ENCODE results near the gene PIM3.

DNA sequence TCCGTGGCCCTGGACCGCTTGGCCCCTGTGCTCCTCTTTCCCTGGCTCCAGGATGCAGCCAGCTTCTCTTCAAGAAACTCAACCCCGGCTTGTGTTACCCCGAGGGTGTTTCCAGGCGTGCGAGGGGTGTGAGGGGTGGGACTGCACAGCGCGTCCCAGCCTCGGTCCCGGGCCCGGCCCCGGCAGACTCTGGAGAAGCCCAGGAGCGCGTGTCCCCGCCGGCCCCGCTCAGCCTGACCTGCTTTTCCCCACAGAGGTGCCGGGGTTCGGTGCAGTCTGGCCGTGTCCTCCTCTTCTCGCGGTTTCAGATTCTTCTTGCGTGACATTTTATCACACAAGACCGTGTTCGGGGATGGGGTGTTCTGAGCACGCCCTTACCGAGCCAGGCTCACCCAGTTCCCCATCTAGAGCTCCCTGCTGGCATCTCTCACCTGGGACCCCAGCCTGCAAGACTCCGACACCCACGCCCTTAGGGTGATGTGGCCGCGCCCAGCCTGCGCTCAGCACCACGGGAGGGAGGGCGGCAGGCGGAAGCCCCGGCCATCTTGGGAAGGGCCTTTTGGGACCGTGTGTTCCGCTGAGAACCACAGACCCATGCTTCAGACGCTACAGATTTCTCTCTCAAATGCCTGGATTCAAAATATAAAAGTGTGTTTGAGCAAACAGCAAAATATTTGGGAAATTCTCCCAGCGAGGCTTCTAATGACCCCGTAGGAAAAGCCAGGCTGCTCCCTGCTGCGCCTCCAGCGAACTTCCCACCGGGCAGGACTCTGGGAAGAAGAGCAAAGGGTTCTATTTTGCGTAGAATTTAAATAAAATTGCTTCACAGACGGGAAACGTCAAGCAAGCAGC is 562.8 kb downstream of the TAFA5 start:
- PRO-cap: no peak
- RAMPAGE, long total RNA: no peak

- PRO-cap: no peak
- RAMPAGE, long total RNA: no peak
Observed at GRCh38 chr22:49575370-49575821, 252.3 kb downstream of the BRD1 start.

DNA sequence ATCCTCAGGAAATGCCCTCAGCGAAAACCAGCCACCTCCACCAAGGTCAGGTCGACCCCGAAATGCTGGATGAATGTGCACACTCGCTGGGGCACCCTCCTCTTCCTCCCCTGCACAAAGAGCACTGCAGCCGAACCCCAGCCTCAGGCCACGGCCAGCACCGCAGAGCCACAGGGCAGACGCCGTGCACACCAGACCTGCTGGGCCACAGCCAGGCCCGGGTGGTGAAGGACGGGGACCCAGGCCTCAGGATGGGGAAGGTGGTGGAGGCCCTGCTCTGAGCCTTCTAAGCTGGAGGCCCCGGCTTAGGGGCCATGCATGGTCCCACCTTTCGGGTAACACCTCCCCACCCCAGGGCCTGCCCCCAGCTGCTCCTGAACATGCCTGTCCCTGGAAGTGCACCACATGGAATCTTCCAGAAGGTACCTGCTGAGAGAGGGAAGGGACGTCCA is 205.9 kb downstream of the BRD1 start:
- PRO-cap: no peak
- RAMPAGE, long total RNA: no peak

DNA sequence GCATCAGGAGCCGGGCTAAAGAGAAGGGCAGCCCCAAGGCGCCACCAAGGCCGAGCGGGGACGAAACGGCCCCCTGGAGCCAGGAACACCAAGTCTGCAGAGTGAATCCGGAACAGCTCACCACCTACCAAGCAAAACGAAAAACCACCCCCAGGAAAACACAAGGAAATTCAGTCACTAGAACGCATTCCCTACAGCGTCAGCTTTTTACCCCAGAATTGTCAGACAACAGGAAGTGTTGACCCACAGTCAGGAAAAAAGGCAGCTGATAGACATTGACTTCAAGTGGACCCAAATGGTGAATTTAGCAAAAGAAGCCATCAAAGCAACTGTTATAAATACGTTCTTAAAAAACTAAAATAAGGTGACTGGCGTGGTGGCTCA is 176.7 kb downstream of the BRD1 start:
- PRO-cap: no peak
- RAMPAGE, long total RNA: no peak

DNA sequence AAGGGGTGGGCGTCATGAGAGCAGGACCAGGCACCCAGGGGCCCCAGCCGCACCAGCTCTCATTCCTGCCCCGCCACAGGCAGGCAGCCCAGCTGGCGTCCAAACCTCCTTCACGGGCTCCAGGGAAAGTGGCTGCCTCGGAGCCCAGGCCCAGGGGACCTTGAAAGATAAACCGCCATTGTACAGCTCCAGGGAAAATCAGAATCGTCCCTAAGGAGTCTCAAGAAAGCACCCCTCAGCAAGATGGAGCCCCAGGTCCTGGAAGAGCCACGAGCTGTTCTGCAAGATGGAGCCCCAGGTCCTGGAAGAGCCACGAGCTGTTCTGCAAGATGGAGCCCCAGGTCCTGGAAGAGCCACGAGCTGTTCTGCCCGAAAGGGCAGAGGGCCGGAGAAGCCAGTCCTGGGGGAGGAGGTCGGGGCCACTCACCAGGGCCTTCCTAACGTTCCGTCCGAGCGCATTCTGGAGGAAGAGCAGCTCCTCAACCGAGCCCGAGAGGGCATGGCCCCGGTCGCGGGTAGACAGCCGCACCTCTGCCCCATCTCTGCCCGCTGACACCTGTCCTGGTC is 170.9 kb downstream of the BRD1 start:
- PRO-cap: bidirectional peak, plus-strand start at position 363 of the sequence, minus-strand start at position 261 of the sequence
- RAMPAGE, long total RNA: no peak

DNA sequence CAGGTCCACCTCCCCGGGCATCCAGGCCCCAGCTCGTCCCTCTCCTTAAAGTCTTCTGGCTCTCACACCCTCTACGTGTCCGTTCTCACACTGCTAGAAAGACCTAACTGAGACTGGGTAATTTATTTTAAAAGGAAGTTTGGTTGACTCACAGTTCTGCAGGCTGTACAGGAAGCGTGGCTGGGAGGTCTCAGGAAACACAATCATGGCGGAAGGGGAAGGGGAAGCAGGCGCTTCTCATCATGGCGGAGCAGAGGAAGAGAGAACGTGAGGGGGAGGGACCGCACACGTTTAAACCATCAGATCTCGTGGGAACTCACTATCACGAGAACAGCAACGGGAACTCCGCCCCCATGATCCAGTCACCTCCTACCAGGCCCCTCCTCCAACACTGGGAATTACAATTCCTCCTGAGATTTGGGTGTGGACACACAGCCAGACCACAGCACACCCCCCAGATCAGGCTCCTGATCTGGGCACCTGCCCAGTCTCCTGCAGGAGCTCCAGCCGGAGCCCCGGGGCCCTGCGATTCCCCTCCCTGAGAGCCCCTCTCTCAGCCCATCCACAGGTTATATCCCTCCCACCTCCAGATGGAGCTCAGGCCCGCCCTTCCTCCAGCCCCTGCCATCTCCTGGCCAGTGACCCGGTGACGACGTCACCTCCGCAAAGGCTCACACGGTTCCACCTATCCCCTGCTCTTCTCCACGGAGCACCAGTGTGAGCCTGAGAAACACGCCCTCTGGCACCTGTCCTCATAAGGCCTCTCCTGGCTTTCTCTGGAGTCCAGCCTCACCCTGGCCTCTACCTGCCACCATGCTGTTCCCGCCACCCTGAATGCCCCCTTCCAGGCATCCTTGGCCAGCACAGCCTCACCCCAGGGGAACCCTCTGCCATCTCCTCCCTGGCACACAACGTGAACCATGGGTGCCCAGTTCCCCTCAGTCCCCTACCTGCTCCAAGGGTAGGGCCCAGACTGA is 170.1 kb downstream of the BRD1 start:
- PRO-cap: unidirectional peak, minus-strand start at position 267 of the sequence
- RAMPAGE, long total RNA: no peak

GRCh38 chr22:49678180-49678640 is 149.5 kb downstream of the BRD1 start:
- PRO-cap: no peak
- RAMPAGE, long total RNA: no peak

- PRO-cap: no peak
- RAMPAGE, long total RNA: no peak
Observed at GRCh38 chr22:49725725-49726088, 102.0 kb downstream of the BRD1 start.

- PRO-cap: no peak
- RAMPAGE, long total RNA: no peak
Observed at GRCh38 chr22:49797816-49798150, 29.9 kb downstream of the BRD1 start.

DNA sequence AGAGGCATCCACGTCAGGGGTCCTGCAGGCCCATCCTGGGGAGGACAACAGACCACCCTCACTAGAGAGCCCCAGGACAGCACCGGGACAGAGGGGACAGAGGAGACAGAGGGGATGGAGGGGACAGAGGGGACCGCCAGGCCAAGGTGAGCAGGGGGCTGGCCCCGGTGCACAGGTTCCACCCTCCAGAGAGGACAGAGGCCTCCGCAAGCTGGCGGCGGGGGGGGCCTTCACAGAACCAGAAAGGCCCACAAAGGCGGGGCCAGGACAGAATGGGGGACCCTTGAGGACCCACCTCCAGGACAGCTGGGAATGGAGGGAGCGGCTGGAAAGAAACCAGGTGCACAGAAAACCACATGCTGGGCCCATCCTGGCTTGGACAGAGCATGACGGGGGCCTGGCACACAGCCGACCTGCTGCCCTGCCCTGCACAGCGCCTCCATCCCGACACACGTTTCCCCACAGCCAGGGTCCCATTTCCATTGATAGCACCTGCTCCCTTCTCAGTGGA is 28.4 kb downstream of the BRD1 start:
- PRO-cap: no peak
- RAMPAGE, long total RNA: no peak

DNA sequence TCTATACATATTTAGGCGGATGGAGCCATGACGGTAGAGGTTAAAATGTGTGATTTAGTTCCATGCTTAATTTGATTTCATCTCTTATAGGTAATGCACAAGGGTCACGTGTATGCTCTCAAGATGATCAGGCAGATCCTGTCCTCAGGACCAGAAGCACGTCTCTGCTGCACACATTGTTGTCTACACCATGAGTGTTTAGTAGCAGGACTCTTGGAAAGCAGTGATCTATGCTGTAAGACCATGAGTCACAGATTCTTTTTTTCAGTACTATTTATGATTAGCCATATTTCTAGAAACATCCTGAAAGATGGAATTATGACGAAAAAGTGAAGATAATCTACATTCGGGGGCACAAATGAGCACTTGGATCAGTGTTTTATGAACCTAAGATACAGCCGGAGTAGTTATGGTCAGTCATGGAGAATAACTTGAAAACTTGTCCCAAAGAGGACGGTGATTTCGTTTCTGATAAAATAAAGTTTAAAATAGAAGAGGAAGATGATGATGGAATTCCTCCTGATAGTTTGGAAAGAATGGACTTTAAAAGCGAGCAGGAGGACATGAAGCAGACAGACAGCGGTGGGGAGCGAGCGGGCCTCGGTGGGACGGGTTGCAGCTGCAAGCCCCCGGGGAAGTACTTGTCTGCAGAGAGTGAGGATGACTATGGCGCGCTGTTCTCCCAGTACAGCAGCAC is 29.7 kb downstream of the ZBED4 start:
- PRO-cap: no peak
- RAMPAGE, long total RNA: no peak

DNA sequence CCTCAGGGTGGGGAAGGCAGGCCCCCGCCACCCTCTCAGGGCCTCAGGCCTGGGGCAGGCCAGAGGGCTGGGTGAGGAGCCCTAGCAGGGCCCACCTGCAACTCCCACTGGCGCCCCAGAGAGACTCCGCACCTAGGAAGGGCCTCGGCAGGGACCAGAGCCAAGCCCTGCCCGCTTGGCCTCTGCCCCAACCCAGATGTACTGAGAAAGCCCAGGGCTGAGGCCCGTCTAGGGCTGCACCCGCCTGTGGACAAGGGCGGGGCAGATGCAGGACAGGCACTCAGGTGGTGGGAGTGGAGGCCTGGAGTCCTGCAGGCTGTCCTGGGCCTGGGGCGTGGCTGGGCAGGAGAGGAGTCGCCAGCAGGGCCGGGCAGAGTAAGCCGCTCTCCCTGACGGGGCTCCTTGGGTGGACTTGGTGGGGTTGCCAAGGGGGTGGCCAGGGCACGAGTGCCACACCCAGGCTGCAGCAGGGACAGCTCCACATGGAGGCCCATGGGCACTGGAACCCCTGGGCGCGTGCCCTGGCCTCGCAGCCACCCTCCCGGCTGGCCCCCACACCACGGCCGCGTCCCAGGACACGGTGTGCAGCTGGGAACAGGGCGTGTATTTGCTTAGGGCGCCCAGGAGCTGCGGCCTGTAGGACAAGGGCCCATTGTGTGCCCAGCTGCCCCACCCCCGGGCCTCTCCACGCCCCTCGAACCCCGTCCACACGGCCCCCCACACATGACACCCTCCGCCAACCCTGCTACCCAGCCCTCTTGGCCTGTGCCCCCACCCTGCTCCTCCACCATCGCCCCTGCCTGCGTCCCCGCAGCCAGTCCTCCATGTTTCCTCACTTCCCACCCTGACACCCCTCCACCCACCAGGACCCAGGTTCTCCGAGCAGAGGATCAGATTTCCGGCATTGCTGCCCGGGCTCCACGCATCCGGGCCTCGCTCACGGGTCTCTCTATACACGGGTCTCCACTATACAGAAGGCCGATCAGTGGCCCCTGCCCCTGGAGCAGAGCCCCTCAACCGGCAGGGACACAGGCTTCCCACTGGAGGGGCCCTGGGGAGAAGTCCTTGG is 11.3 kb upstream of the PIM3 start:
- PRO-cap: no peak
- RAMPAGE, long total RNA: no peak

DNA sequence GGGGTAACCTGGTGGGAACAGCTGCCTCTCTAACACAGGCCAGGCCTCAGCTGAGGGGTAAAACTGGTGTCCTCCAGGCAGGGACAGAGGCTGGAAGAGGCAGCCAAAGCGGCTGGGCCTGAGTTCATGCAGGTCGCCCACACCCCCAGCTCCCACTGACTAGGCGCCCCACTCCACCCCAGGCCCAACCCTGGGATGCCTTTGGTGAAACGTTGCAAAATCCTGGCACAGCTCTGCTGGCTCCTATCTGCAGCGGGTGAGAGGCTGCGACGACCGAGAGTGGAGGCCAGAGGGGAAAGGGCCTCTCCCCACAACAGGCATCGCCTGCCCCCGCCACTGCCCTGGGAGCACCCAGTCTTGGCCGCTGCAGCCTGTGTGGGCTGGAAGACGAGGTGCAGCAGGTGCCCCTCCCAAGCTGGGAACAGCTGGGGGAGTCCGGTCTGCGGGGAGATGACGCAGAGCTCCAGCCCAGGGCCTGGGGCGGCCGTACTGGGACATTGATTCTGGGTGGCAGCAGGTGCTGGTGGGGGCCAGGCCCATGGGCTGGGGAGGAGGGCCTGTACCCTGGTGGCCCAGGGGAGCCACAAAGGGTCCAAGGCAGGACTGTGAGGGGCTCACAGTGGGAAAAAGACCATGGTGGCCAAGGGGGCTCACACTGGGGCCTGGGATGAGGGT is 4.2 kb upstream of the PIM3 start:
- PRO-cap: no peak
- RAMPAGE, long total RNA: no peak

DNA sequence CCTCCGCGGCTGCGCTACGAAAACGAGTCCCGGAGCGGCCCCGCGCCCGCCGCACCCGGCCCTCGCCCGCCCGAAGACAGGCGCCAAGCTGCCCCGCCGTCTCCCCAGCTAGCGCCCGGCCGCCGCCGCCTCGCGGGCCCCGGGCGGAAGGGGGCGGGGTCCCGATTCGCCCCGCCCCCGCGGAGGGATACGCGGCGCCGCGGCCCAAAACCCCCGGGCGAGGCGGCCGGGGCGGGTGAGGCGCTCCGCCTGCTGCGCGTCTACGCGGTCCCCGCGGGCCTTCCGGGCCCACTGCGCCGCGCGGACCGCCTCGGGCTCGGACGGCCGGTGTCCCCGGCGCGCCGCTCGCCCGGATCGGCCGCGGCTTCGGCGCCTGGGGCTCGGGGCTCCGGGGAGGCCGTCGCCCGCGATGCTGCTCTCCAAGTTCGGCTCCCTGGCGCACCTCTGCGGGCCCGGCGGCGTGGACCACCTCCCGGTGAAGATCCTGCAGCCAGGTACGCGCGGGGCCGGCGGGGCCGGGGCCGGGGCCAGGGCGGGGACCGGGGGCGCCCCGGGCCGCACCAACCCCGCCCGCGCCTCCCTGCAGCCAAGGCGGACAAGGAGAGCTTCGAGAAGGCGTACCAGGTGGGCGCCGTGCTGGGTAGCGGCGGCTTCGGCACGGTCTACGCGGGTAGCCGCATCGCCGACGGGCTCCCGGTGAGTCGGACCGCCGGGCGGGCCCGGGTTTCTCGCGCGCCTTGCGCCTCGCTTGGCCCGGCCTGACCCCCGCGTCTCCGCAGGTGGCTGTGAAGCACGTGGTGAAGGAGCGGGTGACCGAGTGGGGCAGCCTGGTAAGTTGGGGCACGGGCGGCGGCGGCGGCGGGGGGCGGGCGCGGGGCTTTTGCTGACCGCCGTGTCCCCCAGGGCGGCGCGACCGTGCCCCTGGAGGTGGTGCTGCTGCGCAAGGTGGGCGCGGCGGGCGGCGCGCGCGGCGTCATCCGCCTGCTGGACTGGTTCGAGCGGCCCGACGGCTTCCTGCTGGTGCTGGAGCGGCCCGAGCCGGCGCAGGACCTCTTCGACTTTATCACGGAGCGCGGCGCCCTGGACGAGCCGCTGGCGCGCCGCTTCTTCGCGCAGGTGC is at the start of gene PIM3:
Gene PIM3, plus strand, starts transcription at position 234 of the 1,120 bp plus-strand sequence.
- PRO-cap: bidirectional peak, plus-strand start at position 238 of the sequence, minus-strand start at position 132 of the sequence
- RAMPAGE, long total RNA: no peak

GRCh38 chr22:49965789-49966309 is 5.3 kb downstream of the PIM3 start:
- PRO-cap: no peak
- RAMPAGE, long total RNA: no peak

DNA sequence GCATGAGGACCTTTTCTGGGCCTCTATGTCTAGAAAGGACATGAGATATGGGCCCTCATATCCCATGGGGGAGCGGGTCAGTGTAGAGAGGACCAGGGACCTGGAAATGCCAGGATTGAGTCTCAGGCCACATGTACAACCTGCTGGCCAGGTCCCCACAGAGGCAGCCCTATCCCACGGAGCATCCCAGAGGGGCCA is 9.0 kb downstream of the PIM3 start:
- PRO-cap: no peak
- RAMPAGE, long total RNA: no peak

DNA sequence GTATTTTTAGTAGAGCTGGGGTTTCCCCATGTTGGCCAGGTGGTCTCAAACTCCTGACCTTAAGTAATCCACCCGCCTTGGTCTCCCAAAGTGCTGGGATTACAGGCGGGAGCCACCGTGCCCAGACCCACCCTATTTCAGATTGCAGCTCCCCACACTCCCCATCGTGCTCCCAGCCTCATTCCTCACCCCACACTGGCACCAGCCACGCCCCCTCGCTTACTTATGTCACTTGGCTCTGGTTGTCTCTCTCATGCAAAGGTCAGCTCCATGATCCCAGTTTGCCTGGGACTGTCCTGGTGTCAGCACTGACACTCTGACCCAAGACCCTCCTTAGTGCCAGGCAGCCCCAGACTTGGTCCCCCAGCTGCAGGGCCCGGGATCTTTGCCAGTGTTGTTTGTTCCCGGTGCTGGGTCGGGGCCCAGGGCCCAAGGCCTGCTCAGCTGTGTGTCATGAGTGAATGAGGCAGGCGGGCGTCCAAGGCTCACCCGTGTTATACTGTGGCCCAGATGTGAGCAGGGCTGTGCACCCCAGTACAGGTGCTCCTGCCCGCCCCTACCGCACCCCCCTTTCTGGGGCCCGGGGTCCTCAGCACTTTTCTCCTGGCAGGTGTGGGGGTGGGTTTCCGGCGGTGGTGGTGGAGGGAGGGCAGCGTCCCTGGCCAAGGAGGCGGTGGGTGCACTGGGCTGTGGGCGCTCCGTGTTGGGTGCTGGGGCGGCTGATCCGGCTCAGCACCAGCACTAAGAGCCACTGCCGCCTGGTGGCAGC is 19.6 kb downstream of the IL17REL start:
- PRO-cap: no peak
- RAMPAGE, long total RNA: no peak

GRCh38 chr22:50090092-50090423 is 252 bp downstream of the MOV10L1 start:
- PRO-cap: no peak
- RAMPAGE, long total RNA: no peak

- PRO-cap: bidirectional peak, plus-strand start at chr22:50104254, minus-strand start at chr22:50104168
- RAMPAGE, long total RNA: no peak
Observed at GRCh38 chr22:50103985-50104354, 14.2 kb downstream of the MOV10L1 start.

DNA sequence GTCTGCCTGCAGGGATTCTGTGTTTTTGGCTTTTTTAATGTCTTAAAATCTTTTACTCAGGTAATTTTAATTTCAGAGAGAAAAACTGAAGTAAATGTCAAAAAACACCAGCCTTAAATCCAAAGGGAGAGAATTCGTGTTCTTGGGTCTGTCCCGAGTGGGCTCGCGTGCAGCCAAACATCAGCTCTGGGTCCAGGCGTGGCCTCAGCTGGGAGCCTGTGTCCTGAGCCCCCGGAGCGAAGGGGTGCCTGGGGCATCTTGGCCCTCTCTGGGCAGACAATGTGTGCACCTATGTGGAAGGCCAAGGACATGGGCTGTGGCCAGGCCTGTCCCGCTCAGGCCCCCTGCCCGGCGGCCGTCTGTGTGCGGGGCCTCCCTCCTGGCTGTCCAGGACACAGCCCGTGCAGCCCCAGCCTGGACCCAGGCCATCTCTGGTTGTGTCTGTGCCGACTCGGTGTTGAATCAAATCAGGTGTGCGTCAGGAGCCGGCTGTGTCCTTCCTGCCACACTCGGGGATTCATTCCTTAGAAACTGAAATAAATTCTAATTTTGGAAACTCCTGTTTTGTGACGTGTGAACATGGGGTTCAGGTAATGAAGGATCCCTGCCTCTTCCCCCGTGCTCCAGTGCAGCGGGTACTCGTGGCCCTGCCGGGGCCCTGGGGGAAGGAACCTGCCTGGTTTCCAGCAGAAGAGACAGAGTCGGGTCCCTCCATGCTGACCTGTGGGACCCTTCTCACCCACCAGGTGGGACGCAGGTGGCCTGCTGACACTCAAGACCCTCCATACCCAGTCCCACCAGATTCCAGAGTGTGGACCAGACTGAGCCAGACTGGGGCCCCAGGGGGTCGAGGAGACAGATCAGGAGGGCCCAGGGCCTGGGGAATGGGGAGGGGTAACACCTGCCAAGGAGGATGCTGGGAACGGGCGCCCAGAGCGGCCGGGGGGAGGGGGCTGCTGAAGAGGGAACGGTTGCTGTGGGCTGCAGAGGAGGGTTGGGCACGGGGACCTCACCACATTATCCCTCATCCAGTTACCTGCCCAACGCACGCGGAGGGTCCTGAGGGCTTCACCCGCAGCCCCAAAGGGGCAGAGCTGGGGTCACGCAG is 1.4 kb upstream of the SELENOO start:
- PRO-cap: no peak
- RAMPAGE, long total RNA: no peak